ENCODE results near the gene PPP2R2D.

DNA sequence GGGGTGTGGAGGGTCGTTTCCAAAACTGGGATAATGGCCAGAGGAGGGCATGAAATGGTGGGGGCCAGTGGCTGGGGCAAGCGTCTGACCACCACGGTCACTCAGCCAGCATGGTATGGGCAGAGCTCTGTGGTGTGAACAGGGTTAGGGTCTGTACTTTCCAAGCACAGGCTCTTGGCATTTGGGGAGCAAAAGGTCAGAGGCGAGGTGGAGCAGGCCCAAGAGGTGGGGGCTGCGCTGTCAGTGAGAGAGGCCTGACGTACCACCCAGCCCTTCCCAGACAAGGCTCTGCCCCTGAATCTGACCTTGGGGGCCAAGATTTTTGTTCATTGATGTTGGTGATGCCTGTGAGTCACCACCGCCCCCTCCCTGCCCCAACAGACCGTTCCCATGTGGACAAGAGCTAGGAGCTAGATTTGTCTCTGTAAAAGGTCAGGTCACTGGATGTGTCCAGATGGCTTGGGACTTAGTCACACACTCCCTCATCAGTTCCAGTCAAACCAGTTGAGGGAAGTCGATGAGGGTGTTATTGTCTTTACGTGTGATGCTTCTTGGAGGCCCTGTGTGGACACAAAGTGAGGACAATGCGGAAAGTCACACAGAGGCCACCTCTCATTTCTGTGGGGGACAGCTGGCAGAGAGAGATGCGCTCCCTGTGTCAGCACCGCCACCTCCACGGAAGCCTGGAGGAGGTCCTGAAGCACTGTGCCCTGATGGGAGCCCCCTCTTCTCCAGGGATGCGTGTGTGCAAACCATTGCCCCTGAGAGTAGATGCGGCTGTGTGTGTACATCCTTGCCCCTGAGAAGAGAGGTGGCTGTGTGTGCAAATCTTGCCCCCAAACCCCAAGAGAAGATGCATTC is 1.8 kb downstream of the PTPRE start:
- PRO-cap = no peak

GRCh38 chr10:127989351-127989842 is 82.5 kb downstream of the PTPRE start:
- PRO-cap = no peak

GRCh38 chr10:127997693-127998391 is 90.9 kb downstream of the PTPRE start:
- PRO-cap = no peak

GRCh38 chr10:128018135-128018710 is 108.0 kb downstream of the MKI67 start:
- PRO-cap = no peak

GRCh38 chr10:128019353-128020098 is 106.7 kb downstream of the MKI67 start:
- PRO-cap = no peak

- PRO-cap = no peak
Observed at GRCh38 chr10:128057769-128058118, 68.5 kb downstream of the MKI67 start.

DNA sequence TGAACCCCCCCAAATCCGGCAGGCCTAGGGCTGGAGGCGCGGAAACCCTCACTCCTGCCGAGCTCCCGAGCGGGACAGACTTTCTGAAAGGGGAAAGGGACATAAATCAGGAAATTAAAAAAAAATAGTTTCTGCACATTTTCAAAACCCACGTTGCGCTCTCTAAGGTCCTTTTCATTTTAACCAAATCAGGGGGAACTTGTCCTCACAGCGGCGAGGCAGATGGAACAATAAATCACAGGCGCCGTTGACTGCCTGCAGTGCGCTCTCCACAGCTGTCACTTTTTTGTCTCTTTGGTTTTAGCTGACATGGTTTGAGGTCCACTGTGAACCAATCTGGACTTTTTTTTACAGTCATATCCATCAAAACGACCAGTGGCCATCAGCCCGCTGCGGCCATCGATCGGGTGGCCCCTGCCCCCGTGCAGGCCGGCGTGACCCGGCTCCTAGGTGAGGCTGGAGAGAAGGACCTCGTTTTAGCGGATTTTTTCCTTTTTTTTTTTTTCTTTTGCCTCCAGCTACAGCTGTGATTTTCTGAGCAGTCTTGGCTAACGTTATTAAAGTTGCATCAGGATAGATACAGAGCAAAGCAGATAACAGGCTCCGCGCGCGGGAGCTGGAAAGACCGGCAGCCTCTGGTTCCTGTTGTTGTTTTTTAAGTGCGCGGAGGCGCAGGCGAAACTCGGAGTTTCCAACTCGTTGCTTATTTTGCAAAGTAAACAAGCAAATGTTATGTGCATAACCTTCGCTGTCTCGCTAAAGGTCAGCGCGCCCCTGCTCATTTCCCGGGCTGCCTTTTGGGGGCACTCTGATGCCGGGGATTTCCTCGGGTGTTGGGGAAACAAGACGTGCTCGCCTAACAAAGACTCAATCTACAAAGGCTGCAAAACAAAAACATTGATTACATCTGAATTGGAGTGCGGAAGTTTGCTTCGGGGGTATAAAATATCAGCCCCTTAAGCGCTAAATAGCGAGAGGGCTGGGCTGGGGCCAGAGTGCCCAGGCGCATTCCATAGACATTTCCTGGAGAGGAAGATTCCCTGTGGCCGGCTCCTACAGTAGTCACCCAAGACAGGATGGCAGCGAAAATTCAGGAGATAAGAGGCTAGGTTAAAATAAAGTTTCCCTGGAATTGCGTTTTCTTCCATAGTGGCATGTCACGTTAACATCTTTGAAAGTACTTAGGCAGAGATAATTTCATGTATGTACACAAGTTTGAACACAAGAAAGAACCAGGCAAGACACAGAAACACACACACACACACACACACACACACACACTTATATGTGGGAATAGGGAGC is 414.9 kb upstream of the MKI67 start:
- PRO-cap = no peak

DNA sequence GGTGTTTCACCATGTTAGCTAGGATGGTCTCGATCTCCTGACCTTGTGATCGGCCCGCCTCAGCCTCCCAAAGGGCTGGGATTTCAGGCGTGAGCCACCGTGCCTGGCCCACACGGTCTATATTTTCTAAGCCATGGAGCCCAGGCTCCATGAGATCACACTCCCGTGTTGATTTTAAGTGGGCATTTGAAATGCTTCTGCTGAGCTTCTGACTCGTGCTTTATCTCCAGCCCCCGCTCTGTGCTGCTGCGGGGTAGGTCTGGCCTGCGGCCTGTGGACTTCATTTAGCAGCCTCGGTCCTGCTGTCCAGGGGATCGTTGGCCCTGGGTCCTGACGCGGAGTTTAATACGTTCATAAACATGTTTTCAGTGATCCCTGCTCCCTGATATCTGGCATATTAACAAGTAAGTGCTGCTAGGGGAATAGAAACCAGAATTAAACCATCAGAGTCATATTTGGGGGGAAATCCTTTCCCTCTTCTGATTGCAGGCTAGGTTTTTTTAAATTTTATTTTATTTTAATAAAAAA is 540.4 kb upstream of the MGMT start:
- PRO-cap = no peak

DNA sequence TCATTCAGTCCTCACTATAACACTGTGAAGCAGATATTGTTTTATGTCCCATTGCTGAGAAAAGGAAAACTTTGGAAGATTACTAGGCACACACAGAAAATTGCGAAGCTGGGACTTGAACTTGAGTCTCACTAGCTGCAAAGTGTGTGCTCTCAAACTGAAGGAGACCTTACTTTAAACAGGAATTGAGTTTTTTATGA is 306.1 kb upstream of the MGMT start:
- PRO-cap = no peak

DNA sequence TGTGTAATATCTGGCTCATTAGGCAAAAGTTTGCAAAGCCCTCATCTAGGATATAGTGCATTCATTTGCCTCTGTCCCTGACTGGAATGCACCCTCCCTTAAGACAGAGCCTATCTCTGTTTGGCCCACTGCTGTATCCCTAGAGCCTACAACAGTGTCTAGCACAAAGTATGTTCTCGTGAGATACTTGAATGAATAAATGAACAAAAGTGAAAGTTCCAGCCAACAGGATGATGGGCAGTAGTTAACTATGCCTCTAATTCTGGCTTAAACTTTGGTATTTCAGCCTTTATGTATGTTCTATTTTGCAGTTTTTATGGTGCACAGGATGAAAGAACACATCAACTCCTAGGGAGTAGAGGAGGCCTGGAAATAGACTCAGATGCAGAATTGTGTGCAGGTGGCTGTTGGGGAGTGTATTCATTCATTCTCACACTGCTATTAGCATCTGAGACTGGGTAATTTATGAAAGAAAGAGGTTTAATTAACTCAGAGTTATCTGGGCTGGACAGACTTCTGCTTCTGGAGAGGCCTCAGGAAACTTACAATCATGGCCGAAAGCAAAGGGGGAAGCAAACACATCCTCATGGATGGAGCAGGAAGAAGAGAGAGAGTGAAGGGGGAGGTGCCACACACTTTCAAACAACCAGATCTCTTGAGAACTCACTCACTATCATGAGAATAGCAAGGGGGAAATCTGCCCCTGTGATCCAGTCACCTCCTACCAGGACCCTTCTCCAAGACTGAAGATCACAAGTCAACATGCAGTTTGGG is 143.9 kb downstream of the MGMT start:
- PRO-cap = no peak

DNA sequence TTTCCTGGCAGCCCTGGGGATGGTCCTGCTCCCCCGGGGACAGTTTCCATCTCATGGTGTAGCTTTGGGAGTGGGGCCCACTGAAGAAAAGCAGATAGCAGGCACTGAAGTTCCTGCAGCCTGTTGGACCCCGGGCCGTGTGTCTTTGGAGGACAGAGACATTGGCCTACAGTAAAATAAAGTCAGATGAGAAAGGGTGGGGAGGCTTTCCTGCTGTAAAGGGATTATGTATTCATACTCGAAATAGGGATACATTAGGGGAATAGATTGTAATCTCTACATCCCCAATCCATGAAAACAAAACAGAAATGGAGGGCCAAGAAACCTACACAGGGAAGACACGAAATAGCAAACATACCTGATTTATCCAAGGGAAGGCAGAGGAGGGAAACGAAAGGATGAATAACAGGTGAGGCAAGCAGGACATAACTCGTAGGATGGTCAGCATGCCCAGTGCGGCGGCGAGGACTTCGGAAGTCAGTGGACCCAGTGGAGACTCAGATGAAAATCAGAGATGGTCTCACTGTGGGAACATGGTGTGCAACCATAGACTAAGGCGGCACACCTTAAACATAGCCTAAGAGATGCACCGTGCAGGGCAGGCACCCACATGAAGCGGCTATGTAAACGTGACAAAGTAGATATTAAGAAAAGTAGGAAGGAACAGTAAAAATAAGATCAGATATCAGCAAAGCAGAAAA is 157.4 kb downstream of the MGMT start:
- PRO-cap = no peak

DNA sequence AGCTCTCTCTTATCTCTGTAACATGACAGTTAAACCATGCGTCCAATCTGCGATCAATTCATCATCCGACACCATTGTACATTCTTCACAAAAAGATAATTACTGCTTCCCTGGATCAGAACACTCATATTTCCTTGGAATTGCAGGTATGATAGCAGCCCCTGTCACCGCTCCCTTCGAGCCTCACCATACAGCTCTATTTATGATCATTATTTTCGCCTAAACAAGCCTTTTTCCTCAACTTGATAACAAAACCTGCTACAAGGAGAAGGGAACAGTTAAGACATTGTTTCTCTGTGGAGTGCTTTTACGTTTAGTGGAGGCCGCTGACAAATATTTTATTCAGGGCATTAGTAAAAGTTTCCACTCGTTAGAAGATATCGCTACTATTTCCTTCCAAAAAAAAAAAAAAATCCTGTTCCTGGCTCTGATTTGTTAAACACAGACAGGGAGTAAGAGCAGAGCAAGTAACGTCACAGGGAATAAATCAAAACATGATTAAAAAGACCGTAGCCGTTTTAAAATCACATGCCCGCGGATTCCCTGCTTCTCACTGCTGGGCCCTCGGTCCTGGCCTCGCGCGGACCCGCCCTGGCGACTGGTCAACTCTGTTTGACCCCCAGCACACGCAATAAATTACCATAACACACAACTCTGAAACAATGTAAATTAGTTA is 18.3 kb downstream of the EBF3 start:
- PRO-cap = no peak

DNA sequence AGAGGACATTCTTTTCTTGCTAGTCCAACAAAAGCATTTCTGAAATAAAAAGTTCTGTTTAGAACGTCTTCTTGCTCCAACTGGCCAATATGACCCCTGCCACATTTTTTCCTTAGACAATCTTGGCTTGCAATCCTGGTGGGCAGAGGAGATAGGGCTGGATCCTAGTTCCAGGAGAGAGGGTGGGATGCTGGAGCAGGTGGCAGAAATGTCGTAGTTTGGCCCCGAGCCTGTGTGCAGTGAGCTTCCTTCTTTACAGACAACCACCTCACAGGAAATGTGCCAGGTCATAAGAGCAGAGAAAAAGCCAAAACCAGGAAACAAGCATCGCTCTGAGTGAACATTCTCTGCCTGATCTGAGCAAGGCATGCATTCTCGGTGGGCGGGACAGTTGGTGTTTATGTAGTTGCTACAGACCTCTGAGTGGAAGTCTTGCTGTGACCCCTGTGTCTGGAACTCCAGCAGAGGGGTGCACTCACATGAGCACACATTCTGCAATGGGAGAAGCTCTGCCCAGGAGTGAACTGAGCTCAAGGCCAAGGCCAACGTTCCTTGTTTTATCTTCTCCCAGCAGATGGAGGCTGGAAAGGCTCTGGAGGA is 230.2 kb downstream of the TCERG1L start:
- PRO-cap = no peak

GRCh38 chr10:131088478-131089026 is 223.0 kb downstream of the TCERG1L start:
- PRO-cap = no peak

GRCh38 chr10:131360115-131360355 is 48.5 kb upstream of the TCERG1L start:
- PRO-cap = no peak

- PRO-cap = no peak
Observed at GRCh38 chr10:131734186-131734484, 166.7 kb upstream of the PPP2R2D start.

DNA sequence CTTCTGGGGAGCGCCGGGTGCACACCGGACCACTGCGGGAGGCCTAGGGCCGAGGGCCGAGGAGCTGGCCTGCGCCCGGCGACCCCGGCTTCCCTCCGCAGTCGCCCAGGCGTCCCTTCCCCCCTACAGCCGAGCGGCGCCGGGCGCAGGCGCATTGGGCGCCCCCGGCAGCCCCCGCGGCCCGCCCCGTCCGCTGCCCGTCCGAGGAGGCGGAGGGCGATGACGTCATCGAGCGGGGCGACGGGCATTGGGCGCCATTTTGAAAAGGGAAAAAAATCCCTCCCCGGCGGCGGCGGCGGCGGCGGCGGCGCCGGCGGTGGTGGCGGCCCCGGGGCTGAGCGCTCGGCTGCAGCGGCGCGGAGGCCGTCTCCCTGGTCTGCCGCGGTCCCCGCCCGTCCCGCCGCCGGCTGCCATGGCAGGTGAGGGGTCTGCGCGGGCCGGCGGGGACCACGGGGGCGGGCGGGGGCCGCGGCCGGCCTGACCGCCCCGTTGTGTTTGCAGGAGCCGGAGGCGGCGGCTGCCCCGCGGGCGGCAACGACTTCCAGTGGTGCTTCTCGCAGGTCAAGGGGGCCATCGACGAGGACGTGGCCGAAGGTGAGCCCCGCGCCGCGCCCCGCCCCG is at the start of gene PPP2R2D:
Gene PPP2R2D, plus strand, starts transcription at position 272 of the 621 bp plus-strand sequence.
- PRO-cap = bidirectional peak, plus-strand start at position 292 of the sequence, minus-strand start at position 141 of the sequence

DNA sequence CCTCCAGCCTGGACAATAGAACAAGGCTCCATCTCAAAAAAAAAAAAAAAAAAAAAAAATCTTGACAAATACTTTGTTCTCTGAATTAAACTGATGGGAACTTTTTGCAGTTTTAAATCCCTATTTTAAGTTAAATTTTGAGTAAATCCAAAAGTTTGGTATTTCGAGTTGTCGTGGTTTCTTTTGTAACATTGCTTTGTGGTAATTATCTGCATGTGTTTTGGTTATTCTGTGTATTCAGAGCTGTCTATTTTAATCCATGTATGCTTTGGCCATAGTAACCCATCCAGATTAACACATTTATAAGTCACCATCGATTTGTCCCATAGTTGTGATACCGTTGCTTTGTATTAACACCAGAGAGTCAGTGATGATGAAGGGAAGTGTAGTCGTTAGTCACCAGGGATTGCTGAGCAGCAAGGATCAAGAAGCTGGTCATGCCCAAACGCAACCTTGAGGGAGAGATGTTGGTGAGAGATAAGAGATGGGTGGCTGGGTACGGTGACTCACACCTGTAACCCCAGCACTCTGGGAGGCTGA is 2.7 kb downstream of the PPP2R2D start:
- PRO-cap = no peak

- PRO-cap = no peak
Observed at GRCh38 chr10:131907670-131908178, 6.9 kb downstream of the PPP2R2D start.

- PRO-cap = no peak
Observed at GRCh38 chr10:131919161-131920003, 18.6 kb downstream of the PPP2R2D start.

All from left colon (tissue), 1 donor.